Zone of skin (tissue), 1 donor: Measurements from ENCODE around the genes IBSP and PIGY.

- RRBS: no CpG with 5 or more reads among the region's 5 CpGs
Observed at GRCh38 chr4:87042891-87043807, 108.3 kb downstream of the AFF1 start.

DNA sequence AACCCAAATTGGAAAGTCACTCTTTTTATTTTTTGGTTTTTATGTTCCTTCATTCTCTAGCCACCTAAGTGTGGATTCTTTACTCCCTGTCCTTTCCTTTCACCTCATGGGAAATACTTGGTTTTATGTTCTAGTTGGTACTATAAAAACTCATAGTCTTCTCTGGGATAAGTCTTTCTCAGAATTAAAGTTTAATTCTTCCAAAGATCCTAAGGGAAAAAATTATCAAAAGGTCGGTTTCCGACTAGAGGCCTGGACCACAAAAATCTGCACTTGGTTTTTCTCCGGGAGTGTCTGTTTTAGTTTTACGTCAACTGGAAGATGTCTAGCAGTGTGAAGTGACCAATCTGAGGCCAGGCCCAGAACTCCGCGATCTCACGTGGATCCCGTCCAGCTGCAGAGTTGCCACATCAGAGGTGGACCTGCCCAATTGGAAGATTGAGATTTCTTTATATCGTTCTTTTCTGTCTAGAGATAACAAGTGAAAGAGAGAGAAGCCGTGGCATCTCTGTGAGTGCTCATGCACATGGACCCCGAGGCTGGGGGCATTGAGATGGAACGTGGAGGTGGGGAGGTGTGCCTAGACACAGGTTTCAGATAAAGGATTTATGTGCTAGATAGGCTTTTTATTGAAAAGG lies 115.7 kb downstream of the AFF1 start:
- RRBS: no CpG with 5 or more reads among the region's 12 CpGs

DNA sequence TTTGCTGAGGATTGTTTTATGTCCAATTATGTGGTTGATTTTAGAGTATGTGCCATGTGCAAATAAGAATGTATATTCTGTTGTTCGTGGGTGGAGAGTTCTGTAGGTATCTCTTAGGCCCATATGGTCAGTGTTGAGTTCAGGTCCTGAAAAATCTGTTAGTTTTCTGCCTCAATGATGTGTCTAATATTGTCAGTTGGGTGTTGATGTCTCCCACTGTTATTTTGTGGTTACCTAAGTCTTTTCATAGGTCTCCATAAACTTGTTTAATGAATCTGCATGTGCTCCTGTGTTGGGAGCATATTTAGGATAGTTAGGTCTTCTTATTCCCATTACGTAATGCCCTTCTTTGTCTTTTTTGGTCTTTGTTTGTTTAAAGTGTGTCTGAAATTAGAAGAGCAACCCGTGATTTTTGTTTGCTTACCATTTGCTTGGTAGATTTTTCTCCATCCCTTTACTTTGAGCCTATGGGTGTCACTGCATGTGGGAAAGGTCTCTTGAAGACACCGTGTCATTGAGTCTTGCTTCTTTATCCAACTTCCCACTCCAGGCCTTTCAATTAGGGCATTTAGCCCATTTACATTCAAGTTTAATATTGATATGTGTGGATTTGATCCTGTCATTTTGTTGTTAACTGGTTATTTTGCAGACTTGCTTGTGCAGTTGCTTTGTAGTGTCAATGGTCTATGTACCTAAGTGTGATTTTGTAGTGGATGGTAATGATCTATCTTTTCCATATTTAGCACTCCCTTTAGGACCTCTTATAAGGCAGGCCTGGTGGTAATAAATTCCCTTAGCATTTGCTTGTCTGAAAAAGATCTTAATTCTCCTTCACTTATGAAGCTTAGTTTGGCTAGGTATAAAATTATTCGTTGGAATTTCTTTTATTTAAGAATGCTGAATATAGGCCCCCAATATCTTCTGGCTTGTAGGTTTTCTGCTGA lies 10.2 kb upstream of the HSD17B13 start:
- RRBS: no CpG with 5 or more reads among the region's 5 CpGs

DNA sequence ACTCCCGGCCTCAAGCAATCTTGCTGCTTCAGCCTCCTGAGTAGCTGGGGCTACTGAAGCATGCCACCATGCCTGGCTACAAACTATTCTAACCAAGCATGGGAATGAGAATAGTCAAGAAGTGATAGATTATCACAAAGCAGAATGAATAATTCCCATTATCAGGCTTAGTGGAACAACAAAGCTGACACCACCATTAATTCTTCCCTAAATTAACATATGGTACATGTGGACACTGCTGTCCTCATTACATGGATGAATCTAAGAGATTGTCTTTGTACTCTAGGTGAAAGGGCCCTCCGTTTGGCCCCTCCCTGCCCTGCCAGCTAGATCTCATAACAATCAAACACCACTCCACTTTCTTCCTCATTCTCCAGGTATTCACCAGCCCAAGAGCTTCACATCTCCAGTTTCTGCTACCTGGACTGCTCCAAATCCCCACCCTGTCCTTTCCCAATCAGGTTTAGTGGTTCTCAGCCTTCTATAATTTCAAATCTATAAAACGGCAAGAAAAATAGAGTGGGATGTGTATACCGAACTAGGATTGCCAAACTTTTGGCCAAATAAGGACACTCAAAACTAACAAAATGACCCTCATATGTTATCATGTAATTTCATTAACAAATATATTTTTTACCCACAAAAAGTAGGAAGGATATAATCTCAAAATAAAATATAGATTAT lies 3.7 kb downstream of the HSD17B11 start:
- RRBS: no CpG with 5 or more reads among the region's 4 CpGs

GRCh38 chr4:87559465-87560027 lies 30.4 kb upstream of the SPARCL1 start:
- RRBS: 41% methylated on average over 1 of the region's 7 CpGs

DNA sequence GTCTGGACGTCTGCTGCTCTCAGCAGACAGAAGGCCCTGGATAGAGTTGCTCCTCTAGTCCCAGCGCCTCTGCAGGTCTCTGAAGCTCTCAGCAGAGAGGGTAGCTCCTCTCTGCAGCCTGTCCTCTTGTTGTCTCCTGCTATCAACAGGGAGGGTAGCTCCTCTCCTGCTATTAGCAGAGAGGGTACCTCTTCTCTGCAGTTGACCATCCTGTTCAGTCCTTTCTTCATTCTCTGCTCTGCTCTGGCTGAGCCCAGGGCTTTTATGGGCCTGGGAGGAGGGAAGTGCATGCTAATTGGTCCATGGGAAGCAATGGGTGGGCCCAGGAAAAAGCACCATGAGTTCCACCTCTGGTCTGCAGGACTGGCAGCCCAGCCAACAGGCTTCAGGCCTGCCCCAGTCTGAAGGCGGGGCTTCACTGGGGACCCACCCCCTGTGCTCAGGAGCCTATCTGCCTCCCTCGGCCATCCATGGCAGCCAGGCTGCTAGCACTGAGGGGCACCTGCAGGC lies 54.0 kb upstream of the IBSP start:
- RRBS: no CpG with 5 or more reads among the region's 4 CpGs

GRCh38 chr4:87799323-87799817 lies at the start of gene IBSP:
Gene IBSP (plus strand): TSS chr4:87799554.
- RRBS: no CpG with 5 or more reads among the region's 3 CpGs

DNA sequence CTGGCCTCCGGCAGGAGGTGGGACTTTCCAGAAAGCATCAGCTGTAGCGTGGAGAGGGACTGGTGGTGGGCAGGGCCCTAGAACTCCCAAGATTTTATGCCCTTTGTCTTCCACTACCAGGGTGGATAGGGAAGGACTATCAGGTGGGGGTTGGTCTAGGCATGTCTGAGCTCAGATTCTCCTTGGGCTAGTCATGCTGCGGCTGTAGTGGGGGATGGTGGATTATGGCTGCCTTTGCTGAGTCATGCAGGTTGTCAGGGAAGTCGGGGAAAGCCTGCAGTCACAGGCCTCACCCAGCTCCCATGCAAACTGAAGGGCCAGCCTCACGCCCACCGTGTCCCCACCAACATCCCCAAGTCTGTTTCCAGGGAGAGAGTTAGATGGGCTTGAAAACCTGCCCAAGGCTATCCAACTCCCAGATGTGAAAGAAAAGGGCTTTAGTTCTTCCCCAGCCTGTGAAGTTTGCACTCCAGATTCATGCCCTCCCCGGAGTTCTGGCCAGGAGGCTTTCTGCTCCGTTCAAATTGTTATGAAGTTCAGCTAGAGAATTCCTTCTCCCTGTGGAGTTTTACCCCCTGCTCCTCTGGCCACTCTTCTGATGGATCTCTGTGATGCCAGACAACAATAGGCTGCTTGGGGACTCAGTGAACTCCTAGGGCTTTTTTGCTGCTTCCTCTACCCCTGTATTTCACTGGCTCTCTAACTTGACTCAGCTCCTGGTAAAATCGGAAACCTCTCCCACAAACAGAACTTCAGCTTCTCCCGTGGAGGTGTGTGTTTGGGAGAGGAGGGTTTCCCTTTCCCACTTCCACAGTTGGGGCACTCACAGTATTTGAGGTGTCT lies 13.3 kb upstream of the MEPE start:
- RRBS: no CpG with 5 or more reads among the region's 10 CpGs

DNA sequence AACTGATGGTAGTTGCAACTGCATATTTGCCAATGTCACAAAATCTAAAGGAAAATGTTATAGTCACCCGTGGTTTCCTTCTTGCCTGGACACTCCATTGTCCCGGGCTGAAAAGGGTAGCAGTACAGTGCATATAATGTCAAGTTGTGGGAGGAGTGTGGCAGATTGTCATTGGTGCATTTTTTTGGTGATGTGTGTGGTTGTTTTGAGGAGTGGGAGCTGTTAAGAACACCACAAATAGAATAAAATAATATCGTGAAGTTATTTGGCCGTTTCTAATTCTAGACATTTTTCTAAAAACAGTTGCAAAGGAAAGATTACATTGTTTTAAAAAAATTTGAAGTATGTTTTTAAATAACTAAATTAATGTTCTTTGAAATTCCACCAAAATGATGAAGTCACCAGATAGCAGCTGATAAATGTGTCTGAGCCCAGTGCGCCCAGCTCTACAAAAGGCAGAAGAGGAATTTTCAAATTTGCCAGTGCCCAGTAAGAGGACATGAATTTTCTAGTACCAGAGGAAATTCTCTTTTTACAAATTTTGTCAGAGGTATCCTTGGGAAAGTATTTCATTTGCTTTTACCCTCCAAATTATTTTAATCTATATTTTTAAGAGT lies 1.4 kb downstream of the PKD2 start:
- RRBS: no CpG with 5 or more reads among the region's 5 CpGs

GRCh38 chr4:88051613-88052220 lies 44.3 kb downstream of the PKD2 start:
- RRBS: no CpG with 5 or more reads among the region's 3 CpGs

- RRBS: no CpG with 5 or more reads among the region's 2 CpGs
Observed at GRCh38 chr4:88110791-88111219, 47.6 kb downstream of the ABCG2 start.

GRCh38 chr4:88283360-88283769 lies 996 bp downstream of the PPM1K start:
- RRBS: 1% methylated on average over 4 of the region's 19 CpGs

- RRBS: no CpG with 5 or more reads among the region's 3 CpGs
Observed at GRCh38 chr4:88320496-88321293, 36.3 kb upstream of the PPM1K start.

- RRBS: under 1% methylated on average over 11 of the region's 40 CpGs
Observed at GRCh38 chr4:88522571-88523412, 784 bp downstream of the PIGY start.

- RRBS: under 1% methylated on average over 27 of the region's 59 CpGs
Observed at GRCh38 chr4:88523413-88524079, at the start of gene PIGY. Gene PIGY (minus strand): TSS chr4:88523776.

- RRBS: no CpG with 5 or more reads among the region's 5 CpGs
Observed at GRCh38 chr4:88574612-88575077, 17.6 kb upstream of the HERC3 start.

GRCh38 chr4:88575195-88575565 lies 17.1 kb upstream of the HERC3 start:
- RRBS: no CpG with 5 or more reads among the region's 1 CpG

GRCh38 chr4:88727542-88728289 lies 30.1 kb upstream of the NAP1L5 start:
- RRBS: no CpG with 5 or more reads among the region's 12 CpGs

DNA sequence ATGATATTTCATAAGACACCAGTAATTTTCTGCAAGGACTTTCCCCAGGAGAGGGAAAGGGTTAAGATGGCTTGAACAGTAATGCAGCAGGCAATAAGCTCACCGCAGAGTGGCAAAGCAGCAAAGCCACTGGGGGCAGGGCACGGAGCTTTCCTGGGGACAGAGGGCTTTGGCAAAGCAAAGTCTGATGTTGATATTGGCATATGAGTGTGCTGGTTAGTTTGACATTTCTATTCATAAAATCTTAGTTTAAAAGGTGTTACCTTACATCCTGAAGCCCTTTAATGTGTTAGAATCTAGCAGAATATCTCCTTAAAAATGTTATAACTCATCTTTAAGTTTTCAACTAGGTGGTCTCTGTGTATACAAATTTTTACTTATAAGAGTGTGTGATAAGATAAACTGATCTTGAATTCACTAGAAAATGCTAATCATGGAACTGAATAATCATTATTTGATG lies 55.2 kb upstream of the NAP1L5 start:
- RRBS: no CpG with 5 or more reads among the region's 2 CpGs